NALM6 (cell line): ENCODE measurements around the genes MAGI1 and LRIG1.

DNA sequence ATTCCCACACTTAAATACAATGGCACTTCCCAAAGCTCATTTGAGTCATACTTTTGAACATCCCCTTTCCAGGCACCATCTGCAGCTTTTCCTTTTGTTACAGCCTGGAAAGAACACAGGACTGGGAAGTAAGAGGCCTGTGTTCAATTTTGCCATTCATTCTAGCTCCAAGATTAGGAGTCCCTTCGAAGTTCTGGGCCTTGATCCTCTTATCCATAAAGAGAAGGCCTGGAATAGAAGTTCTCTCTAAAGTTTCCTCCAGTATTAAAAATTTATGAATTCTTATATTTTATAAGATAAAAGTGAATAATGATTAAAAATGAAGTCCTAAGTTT is 18.5 kb downstream of the ADAMTS9 start:
- PRO-cap = no peak

DNA sequence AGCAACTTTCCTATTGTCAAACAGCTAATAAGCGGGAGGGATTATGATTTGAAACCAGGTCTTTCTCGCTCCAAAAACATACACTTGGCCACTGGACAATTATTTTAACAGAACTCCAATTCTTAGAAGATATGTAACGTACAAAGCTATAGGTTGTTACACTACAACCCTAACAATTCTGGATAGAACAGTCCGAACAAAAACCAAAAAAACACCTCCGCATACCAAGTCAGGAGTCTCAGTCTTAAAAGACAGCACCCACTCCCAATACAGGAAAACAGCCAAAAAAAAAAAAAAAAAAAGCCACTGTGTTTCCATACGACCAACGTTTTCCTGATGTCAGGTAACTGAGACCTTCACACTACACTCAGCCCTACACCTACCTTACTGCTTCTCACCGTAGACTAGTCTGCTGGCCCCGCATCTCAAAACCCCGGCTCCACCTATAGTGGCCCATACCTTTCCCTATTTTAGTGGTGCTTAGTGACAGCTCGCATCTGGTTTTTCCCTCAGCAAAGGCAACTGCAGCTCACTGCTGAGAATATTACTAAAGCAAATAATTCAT is 339.5 kb upstream of the ADAMTS9 start:
- PRO-cap = no peak

DNA sequence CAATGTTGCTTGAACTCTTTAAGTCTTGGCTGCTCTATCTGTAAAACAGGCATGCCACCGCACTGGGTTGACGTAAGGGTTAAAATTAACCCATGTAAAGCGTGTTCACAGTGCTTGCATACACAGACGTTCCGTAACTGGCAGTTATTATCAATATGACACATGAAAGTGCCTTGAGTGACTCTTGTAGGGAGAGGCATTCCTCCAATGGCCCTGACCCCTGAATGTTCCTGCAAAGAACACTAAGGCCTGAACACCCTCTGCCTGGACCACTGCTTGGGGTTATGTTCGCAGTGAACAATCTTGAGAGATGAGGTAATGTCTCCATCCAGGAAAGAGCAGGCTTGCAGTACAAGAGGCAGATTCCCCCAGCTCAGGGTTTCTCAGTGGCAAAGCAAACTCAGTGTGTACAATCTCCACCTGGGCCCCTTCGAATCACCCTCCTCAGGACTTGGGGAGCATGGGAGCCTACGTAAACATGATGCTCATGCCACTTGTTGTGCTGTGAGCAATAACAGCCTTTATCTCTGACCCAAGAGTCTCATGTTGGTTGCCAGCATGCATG is 324.6 kb downstream of the MAGI1 start:
- PRO-cap = no peak

DNA sequence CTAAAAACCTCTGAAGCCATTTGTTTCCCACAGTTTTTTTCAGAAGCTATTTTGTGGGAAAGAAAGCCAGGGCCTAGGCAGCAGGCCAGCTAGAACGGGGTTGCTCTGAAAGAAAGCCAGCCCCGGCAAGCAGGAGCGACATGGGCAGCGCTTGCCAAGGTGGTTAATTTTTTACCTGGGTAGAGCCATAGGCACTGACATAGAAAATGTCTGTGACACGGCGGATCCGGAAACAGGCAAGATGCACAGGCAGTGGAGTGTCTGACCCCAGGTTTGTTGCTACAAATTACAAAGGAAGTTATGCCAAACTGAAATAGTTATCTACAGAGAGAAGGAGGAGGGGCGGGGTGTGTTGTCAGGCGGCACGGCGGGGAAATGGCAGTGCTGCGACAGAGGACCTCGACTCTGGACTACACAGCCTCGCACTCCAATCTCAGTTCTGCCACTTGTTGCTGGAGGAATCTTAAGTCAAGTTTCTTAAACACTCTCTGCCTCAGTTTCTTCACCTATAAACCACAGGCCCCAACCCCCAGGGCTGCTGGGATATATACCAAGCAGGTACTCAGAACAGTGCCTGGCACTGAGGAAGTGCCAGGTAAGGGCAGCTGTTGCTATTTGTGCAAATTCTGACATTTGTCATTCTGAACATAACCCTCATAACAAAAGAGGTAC is 84.3 kb downstream of the MAGI1 start:
- PRO-cap = no peak

GRCh38 chr3:66038264-66039151 is at the start of gene MAGI1:
TSS of gene MAGI1 (minus strand) at chr3:66038918.
- PRO-cap = no peak

- PRO-cap = no peak
These were observed 409 bp upstream of the MAGI1 start for GRCh38 chr3:66039152-66039501.

DNA sequence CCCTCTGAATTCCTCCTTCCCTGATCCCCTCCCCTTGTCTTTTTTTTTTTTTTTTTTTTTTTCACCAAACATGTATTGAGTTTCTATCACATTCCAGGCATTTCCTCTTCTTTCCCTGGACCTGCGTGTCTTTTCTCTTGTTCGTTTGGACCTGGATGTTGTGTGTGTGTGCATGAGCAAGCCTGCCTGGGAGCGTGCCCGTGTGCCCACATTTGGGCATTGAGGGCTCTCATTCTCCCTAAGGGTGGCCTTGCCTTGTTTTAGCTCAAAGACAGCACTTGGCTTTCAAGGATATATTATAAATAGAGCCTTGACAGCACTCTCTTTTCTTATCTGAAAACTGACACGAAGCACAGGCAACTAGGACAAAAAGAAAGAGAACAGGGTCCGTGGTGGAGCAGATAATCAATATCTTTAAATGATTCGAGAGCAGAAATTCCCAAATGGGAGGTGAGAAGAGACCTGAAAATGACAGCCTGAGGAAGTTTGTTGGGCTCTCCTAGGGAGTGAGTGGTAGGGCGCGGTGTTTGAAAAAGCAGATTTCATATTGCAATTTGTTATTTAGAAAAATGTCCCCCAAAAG is 39.0 kb upstream of the SLC25A26 start:
- PRO-cap = no peak

DNA sequence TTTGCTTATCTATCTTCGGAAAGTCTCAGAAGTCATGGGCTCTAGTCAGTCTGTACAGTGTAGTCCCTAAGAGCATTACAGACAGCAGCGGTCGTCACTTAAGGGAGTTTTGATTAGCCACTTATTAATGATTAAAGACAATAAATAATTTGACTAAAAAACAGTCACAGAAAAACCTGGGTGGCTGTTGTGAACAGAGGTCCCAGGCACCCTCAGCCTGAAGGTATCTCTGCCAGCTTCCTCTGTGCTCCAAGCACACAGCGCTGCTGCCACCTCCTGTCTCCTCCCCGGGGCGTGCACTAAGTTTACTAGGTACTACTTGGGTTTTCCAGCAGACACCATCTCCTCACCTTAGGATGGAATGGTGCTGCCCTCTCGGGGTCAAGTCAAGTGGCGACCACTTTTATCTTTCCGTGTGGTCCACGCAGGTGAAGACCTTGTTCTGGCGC is 128.2 kb downstream of the LRIG1 start:
- PRO-cap = no peak

DNA sequence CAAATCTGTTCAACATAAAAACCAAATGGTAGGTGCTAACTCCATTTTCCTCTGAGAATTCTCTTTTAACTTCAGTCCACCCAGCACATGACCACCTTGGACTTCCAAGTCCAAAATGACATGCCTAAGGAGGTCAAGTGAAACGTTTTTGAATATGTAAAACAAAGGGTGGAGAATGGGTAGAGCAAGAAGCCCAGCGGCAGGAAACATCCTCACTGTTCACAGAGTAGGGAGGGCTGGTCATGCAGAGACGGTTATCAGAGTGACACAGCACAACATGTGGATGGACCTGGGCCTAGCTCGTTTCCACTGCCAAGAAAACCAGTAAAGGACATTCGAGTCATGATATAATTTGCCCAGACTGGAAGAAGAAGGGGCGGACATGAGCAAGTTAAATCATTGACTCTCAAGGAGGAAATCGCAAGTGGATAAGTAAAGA is 89.4 kb downstream of the LRIG1 start:
- PRO-cap = unidirectional peak, plus-strand start at position 215 of the sequence; unidirectional peak, plus-strand start at position 257 of the sequence

DNA sequence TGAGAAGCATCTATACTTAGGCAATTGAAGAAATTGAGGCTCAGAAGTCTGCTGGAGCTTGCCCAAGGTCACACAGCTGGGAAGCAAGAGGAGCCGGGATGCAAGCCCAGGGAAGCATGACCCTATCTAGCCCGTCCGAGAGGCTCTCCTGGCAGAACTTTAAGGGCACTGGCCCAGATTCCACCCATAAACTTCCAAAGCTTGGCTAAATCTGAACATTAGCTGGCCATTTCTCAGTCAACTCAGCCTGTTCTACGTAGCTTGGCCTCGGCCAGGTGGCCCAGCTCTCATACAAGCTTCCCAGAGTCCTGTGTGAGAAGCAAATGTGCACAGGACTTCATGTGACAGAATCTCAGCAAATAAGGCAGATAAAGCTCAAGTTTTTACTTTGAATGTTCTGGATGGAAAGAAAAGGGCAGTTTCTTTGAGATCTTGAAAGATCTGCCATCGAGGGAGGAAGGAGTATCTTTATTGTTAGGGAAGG is 75.7 kb downstream of the LRIG1 start:
- PRO-cap = no peak

DNA sequence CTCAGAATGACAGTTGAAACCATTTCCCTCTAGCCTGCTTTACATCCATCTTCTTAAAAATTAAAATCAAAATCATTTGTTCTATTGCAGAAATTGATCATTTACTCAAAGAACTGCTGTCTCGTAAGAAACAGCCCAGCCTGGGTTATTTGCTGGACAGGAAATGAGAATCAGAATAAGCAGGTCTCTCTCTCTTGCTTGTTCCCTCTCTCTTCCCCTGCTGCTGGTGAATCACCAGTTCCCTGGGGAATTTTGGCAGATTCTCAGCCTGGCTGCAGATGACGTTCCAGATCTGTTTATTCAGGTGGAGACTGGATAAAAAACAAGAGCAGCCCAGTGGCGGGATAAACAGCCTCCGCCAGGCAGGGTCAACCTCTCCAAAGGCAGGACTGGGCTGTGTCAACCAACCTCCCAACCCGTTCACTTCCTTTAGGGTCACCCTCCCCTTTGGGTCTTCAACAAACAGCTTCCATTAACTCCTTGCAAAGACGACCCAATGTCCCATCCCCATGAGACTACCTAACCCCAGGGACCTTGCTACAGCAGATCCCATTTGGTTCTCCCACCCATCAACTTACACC is 72.1 kb downstream of the LRIG1 start:
- PRO-cap = no peak

DNA sequence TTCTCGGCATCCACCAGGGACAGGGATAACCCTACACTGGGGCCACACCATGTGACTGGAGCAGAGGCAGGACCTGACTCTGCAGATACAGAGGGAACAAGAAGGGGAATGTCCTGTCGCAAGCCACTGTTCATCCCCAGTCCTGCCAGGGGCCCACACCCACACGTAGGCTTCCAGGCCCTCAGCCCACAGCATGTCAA is 68.1 kb downstream of the LRIG1 start:
- PRO-cap = no peak

DNA sequence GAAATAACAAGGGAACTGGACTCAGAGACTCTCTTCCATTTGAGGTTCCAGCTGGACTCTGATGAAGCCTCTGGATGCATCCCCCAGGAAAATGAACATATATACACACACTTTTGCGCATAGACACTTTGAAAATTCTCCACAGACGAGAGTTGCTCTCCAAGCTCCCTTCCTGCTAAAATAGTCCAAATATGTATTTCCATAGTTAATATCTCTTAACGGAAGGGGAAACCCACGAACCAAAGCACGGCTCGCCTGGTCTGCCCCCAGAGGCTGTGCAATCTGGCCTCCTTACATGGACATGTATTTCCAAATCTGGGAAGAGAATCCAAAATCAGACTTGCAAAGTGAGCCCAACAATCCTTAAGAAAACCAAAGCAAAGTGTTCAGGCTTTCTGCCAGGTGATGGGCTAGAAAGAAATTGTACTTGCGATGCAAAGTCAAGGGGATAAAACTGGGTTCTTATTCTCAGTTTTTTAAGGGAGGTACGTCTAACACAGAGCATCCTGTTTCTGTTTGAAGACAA is 48.6 kb downstream of the LRIG1 start:
- PRO-cap = no peak

DNA sequence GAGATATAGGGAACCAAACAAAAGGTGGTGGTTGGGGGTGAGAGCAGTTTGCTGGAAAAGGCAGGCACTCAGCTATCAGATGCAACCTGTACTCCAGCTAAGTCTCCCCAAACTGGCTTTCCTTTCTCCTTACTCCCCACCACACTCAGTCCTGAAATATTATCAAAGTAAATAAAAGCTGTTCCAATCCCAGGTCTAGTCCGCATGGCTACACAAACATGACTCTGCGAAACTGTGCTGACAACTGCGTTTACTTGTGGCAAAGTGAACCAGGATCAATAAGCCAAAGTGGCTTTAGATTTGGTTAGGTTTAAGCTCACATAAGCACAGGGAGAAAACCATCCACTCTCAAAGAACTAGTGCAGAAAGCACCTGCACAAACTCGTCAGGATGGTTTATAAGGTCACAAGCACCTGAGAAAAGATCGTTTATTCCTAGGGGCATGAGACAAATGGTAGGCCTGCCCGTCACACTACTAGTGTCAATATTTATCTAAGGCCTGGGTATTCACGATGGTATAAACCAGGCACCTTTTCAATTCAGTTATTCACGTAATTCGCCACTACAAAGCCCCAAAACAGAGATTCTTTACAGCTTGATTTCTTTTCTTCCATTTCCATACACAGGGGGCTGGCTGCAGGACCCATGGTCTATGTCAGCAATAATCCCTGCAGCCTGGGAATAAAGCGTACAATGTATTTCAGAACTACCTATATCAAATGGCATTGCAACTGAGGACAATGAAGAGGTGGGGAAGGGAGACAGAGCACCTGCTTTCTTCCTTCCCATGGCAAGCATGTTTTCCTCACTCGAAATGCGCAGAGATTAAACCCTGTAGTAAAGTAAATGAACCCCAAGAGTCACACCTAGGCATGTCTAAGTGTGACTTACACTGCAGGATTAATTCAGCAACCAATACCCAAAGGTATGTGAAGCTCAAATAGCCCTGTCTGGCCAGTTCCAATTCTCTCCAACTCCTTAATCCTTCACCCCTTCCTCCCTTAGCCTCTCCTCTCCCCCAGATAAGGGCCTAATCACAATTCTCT is 25.1 kb downstream of the LRIG1 start:
- PRO-cap = no peak

- PRO-cap = unidirectional peak, minus-strand start at chr3:66500651; unidirectional peak, minus-strand start at chr3:66501022; bidirectional peak, plus-strand start at chr3:66501372, minus-strand start at chr3:66501121
These were observed at the start of gene LRIG1 for GRCh38 chr3:66500572-66501556. TSS of gene LRIG1 (minus strand) at chr3:66501022.

GRCh38 chr3:66972225-66972532 is 25.9 kb upstream of the KBTBD8 start:
- PRO-cap = no peak

DNA sequence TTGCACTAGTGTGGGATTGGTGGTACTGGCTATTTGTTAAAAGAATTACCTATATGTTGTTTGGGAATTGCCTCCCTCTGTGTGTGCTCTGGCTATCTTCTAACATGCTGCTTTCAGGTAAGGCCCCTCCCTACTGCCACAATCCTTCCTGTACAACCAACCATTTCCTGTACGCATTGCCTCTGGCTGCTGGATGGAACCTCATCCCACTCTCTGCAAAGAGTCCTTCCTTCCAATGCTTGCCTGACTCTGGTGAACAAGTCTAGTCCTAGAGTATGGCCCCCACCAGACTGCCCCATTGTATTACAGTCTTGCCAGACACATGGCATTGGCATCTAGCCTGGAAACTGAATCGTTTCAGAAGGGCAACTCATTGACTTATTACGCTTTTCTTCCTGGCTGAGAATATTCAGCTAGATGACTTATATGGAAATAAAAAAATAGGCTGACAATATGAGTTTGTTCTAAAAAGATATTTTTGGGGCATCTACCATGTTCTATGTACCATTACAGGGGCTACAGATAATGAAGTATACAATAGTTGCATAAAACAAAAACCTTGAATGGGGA is 170.3 kb downstream of the SUCLG2 start:
- PRO-cap = no peak

DNA sequence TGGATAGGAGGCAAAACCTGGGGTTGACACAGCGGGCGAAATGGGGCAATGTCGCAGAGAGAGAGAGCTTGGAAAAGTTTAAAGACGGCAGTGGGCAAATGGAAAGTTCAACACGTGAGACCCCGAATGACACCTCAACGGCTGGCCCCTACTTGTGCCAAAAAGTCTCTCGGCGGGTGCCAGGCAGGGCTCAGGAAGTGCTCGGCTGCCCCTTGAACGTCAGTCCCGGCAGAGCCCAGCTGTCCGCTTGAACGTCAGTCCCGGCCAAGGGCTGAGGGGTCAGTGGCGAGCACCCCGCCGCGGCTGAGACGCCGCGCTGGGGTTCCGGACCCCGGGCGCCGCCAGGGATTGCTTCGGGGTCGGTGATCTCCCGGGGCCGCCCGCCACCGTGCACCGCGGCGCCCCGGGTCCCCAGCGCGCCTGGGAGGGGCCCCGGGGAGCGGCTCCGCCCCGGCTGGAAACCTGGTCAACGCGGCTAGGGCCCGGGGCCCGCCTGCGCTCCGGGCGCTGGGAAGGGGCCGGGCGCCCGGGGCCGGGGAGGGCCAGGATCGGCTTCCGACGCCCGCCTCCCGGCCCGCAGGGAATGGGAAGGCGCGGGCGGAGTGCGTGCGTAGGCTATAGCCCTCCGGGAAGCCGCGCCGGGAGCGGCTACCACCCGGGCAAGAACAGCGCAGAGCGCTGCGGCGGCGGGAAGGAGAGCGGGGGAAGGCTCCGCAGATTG is 485 bp downstream of the EOGT start:
- PRO-cap = no peak

DNA sequence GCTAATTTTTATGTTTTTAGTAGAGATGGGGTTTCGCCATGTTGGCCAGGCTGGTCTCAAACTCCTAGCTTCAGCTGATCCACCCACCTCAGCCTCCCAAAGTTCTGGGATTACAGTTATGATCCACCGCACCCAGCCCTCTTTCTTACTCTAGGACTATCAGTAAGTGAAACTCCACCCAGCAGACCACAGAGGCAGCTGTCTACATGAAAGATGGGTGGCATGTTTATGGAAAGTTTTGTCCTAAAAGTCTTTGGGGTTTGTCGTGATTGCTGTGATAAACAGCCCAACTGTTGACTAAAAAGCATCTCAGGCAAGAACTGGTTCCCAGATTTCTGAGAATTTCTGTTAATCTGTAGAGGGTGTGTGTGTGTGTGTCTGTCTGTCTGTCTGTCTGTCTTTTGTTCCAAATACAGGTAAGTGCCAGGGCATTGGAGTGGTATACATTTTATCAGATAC is 10.9 kb downstream of the ARL6IP5 start:
- PRO-cap = no peak

DNA sequence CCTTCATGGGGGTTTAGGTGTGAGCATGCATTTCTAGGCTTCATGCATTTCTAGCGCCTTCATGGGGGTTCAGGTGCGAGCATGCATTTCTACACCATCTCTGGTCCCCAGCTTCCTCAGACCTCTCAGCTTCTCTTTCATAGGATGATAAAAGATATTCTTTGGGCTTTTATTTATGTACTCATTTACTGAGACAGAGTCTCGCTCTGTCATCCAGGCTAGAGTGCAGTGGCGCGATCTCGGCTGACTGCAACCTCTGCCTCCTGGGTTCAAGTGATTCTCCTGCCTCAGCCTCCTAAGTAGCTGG is 115.1 kb upstream of the LMOD3 start:
- PRO-cap = no peak